ENCODE measurements around the genes NCK2 and SULT1C4.

GRCh38 chr2:105744601-105745199 is at the start of gene NCK2:
Gene NCK2 (plus strand): TSS chr2:105744912.
- RRBS = 1% methylated on average over 78 of the region's 106 CpGs
CAGE:
- cytosol, long polyA plus RNA = no peak
- long polyA plus RNA = no peak
- nucleus, long polyA plus RNA = no peak

DNA sequence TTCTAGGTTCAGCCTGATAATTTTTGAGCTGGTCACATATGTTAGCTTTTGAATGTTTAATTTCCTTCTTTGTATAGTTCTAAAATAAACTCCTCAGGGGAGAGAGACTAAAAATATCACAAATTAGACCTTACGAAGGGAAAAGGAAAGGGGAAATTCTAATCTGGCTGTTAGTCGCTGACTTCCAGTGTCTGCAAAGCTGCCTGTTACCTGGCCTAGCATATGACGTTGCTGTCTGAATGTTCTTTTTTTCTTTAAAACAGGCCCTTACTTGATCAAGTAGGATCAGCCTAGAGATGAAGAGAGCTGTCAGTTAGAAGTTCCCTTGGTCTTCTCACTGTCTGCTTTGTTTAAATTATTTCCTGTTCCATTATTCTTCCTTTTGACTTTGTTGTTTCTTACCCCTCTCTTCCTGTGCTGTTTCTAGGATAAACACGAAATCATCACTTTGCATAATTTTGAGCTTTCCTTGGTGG is 11.2 kb downstream of the NCK2 start:
- RRBS = no CpG with 5 or more reads among the region's 4 CpGs
CAGE:
- cytosol, long polyA plus RNA = no peak
- long polyA plus RNA = no peak
- nucleus, long polyA plus RNA = no peak

GRCh38 chr2:105856734-105857535 is 112.2 kb downstream of the NCK2 start:
- RRBS = no CpG with 5 or more reads among the region's 17 CpGs
CAGE:
- cytosol, long polyA plus RNA = no peak
- long polyA plus RNA = no peak
- nucleus, long polyA plus RNA = no peak

GRCh38 chr2:105861157-105861541 is 116.4 kb downstream of the NCK2 start:
- RRBS = no CpG with 5 or more reads among the region's 6 CpGs
CAGE:
- cytosol, long polyA plus RNA = no peak
- long polyA plus RNA = no peak
- nucleus, long polyA plus RNA = no peak

GRCh38 chr2:106028358-106028562 is 37.2 kb upstream of the ECRG4 start:
- RRBS = no CpG with 5 or more reads among the region's 1 CpG
CAGE:
- cytosol, long polyA plus RNA = no peak
- long polyA plus RNA = no peak
- nucleus, long polyA plus RNA = no peak

DNA sequence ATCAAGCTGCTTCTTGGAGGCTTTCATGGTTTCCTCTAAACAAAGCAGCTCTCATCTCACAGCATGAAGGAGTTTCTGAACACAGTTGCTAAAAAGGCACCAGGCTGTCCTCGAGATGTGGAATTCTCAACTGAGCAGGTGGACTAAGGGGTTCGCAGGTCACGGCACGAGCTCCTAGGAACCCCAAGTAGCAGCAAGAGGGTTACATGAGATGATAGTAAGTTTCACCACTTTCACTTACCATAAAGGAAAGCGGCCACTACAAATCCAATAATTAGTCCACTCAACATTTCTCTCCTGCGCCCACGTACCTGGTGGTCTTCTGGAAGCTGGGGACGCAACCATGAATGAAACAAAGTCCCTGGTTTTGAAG is 44.9 kb downstream of the ECRG4 start:
- RRBS = no CpG with 5 or more reads among the region's 8 CpGs
CAGE:
- cytosol, long polyA plus RNA = no peak
- long polyA plus RNA = no peak
- nucleus, long polyA plus RNA = no peak

DNA sequence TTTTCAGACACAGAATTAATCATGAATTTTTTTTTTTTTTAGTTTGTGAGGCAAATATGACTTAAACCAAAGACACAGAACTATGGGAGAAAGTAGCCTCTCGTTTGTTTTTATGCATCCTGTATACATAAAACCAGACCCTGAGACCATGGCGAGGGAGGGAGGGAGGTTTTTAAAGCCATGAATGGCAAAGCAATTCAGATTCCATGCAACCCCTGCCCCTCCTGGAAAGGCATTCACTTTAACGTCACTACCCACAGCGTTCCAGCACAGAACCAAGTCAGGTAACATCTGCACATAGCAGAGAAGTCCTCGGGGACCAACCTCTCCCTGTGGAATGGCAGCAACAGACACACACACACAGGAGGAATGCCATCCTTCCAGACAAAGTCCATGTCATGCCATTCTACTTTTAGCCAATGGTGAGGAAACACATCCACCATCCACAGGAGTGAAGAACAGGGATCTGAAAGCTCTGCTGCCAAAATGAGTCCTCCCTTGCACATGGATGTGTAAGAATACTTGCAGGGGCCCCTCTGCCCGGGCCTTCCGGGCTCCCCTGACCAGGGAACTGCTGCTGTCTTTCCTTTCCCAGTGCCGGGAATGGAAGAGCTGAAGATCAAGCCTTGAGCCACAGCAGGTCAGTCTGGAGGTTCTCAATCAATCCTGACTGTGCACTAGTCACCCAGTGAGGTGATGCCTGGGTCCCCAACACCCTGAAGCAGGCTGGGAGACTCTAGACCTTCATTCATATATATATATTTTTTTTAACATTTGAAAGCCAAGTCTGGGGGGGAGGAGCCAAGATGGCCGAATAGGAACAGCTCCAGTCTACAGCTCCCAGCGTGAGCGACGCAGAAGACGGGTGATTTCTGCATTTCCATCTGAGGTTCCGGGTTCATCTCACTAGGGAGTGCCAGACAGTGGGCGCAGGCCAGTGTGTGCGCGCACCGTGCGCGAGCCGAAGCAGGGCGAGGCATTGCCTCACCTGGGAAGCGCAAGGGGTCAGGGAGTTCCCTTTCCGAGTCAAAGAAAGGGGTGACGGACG is 63.7 kb downstream of the UXS1 start:
- RRBS = no CpG with 5 or more reads among the region's 26 CpGs
CAGE:
- cytosol, long polyA plus RNA = no peak
- long polyA plus RNA = no peak
- nucleus, long polyA plus RNA = no peak

DNA sequence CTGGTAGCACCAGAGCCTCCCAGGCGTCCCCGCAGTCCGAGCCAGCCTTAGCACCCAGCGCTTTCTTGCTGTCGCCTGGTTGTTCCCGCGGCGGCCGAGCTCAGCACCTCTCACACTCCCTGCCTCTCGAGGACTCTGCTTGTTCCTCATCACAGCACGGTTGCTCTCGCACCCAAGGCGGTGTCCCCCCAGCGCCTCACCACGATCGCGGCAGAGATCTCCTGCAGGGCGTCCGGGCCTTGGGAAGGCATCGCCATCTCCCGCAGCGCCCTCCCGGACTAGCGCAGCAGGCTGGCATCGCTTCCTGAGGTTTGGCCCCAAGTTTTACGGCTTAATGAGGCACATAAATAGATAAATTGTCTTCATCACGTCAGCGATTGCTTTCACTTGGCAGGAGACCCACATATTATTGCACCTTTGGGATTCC is 125.4 kb downstream of the RGPD3 start:
- RRBS = 91% methylated on average over 5 of the region's 28 CpGs
CAGE:
- cytosol, long polyA plus RNA = no peak
- long polyA plus RNA = no peak
- nucleus, long polyA plus RNA = no peak

GRCh38 chr2:106492883-106493531 is 5.8 kb downstream of the CD8B2 start:
- RRBS = no CpG with 5 or more reads among the region's 10 CpGs
CAGE:
- cytosol, long polyA plus RNA = no peak
- long polyA plus RNA = no peak
- nucleus, long polyA plus RNA = no peak

GRCh38 chr2:107544724-107545287 is 281.9 kb upstream of the RGPD4 start:
- RRBS = 91% methylated on average over 4 of the region's 21 CpGs
CAGE:
- cytosol, long polyA plus RNA = no peak
- long polyA plus RNA = no peak
- nucleus, long polyA plus RNA = no peak

- RRBS = no CpG with 5 or more reads among the region's 14 CpGs
CAGE:
- cytosol, long polyA plus RNA = no peak
- long polyA plus RNA = no peak
- nucleus, long polyA plus RNA = start-site peak on the plus strand at chr2:108377925-108377976, 73 and 34 reads in 2 replicates
These were observed at the start of gene SULT1C4 for GRCh38 chr2:108377504-108378499. Gene SULT1C4 (plus strand): TSS chr2:108377954.

GRCh38 chr2:108385715-108385992 is 7.9 kb downstream of the SULT1C4 start:
CAGE:
- cytosol, long polyA plus RNA = no peak
- long polyA plus RNA = no peak
- nucleus, long polyA plus RNA = no peak

- RRBS = no CpG with 5 or more reads among the region's 1 CpG
CAGE:
- cytosol, long polyA plus RNA = no peak
- long polyA plus RNA = no peak
- nucleus, long polyA plus RNA = no peak
These were observed 39.5 kb downstream of the LIMS1 start for GRCh38 chr2:108573731-108574162.

DNA sequence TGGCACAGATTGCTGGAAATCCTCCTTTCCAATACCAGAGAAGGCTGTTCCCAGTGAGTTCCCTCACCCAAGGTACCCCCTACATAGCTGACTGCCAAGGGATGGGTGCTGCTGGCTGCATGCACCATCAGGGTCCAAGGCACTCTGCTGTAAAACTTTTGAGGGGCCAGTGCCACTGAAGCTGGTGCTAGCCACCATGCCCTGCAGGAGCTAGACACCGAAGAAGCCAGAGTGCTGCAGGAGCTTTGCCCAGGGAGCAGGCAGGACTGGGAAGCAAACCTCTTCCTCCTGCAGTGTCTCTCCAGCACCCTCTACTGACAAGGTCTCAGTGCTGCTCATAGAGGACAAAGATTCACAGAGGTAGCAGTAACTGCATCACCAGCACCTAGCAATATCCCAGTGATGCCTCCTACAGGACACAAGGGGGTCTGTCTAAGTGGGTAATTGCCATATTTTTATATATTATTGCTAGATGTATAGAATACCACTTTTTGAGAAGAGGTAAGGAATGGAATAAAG is 83.0 kb upstream of the RANBP2 start:
- RRBS = no CpG with 5 or more reads among the region's 1 CpG
CAGE:
- cytosol, long polyA plus RNA = no peak
- long polyA plus RNA = no peak
- nucleus, long polyA plus RNA = no peak

- RRBS = no CpG with 5 or more reads among the region's 5 CpGs
CAGE:
- cytosol, long polyA plus RNA = no peak
- long polyA plus RNA = no peak
- nucleus, long polyA plus RNA = no peak
These were observed 65.3 kb upstream of the RANBP2 start for GRCh38 chr2:108654001-108654399.

DNA sequence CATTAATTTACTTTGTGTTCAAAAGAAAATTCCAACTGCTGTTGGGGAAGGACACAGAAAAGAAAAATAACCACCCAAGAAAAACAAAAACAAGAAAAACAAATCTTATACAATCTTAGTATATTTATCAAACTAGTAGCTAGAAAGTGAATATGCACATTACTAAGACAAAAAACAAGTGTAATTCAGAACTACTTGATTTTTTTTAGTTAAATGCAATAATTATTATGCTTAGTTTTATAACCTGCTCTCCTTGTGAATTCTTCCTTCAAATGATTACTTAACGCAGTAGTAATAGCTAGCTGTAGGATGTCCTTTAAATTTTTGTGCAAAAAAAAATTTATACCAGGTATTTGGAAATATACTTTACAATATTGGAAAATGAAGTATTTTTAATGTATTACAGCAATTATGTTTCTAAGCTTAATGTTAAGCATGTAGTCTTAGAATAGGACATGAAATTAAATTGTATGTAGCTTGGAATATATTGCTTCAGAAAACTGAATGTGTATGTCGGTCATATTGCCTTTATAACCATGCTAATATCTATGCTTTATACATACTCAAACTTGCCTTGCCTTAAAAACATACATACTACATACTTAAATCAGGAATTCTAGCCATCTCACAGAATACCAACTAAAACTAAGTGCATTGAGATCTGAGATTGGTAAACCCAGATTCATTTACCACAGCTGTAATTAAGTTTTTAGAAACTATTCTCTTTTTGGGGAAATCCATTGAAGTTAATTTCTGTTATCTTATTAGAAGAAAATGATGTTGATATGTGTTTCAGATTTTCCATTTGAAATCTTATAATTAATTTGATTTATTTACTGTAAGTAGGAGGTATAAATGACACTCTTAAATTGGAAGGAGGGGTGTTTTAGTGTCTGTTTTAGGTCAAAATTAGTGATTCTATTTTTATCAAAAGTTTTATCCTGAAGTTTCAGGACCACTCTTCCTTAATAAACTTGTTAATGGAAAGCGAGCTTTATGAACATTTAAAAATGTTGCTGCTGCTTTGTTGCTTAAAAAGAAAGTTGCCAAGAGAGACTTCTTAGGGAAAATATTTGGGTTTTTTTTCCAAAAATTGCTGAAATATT is 34.6 kb upstream of the RANBP2 start:
- RRBS = no CpG with 5 or more reads among the region's 3 CpGs
CAGE:
- cytosol, long polyA plus RNA = no peak
- long polyA plus RNA = no peak
- nucleus, long polyA plus RNA = no peak

DNA sequence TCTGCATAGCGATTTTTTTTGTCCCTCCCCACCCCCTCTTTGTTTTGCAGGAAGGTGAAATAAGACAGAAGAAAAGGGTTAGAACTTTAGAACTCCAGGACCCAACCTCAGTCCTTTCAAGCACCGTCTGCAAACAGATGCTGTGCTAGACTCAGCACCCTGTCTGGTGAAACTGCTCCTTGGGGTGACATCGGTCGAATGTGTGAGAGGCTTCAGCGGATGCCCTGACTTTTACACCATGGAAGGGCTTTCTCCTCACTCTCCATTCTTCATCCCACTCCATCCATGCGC is 43.2 kb upstream of the EDAR start:
- RRBS = no CpG with 5 or more reads among the region's 6 CpGs
CAGE:
- cytosol, long polyA plus RNA = no peak
- long polyA plus RNA = no peak
- nucleus, long polyA plus RNA = no peak

GRCh38 chr2:109069276-109069630 is 59.8 kb upstream of the SH3RF3 start:
- RRBS = no CpG with 5 or more reads among the region's 5 CpGs
CAGE:
- cytosol, long polyA plus RNA = no peak
- long polyA plus RNA = no peak
- nucleus, long polyA plus RNA = no peak

DNA sequence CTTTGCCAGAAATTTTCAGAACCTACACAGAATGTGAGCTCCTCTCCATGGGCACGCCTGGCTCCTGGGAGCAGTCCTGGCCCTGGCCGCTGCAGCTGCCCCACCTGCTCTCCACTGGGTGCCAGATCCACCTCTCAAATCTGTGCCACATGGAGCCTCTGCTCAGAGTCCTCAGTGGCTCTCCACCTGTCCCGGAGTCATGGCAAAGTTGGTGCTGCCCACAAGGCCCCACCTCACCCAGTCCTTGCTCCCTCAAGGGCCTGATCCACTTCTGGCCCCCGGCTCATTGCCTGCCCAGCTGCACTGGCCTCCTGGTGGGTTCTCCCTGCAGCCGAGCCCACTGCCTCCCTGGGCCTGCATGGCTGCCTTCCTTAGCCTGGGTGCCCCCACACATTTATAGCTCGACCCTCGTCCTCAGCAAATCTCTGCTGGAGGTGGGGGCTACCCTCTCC is 223.9 kb downstream of the SH3RF3 start:
- RRBS = 98% methylated on average over 2 of the region's 7 CpGs
CAGE:
- cytosol, long polyA plus RNA = no peak
- long polyA plus RNA = no peak
- nucleus, long polyA plus RNA = no peak

DNA sequence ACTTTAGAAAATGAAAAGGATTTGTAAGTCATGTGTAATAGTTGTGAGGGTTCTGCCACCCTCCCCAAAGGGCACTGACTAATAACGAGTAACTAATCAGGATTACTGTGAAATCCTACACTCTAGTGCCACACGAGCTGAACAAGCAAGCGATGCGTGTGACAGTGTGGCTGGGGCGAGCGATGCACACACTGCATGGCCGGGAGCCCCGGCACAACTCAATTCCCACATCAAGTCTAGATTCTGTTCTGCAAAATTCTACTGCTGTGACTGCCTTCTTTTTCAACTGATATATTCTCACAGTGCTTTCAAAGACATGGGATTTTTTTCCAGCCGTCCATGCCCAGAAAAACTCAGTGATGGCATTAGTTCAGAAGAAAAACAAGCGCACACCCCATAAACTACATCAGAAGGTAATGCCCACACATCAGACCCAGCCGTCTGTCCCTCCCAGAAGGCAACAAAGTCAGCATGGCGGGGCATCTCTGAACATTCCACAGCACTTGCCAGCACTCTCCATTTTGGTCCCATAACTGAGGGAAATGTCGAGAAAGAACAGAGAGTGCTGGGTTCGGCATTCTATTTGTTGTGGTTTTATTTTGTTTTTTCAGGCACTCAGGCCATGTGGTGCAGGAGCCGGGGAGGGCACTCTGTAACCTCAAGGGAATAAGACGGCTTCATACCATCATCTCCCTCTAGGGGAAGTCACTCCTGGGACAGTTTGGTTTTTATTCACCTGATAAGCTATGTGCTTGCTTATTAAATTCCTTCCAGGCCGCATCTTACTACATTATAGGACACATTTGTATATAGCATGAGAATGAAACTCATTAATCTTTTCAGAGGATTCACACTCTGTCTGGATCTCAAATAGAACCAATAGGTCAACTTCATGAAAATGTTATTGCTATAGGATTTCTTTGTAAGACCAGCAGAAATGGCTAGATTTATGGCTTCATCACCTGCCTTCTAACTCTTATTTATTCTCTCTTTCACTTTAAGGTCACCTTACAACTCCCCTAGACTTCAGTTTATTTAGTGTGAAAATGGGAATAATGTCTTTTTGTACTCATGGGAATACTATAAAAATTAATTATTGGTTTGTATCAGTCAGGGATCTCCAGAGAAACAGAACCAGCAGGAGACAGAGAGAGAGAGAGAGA is 156.0 kb downstream of the SEPTIN10 start:
- RRBS = no CpG with 5 or more reads among the region's 17 CpGs
CAGE:
- cytosol, long polyA plus RNA = no peak
- long polyA plus RNA = no peak
- nucleus, long polyA plus RNA = no peak